ENCODE data around the gene NT5DC2.

GRCh38 chr3:52054770-52055253, 1.6 kb downstream of the DUSP7 start:
- PRO-cap, result no peak

- PRO-cap, result no peak
Measured at GRCh38 chr3:52089969-52090748, 33.8 kb upstream of the DUSP7 start.

DNA sequence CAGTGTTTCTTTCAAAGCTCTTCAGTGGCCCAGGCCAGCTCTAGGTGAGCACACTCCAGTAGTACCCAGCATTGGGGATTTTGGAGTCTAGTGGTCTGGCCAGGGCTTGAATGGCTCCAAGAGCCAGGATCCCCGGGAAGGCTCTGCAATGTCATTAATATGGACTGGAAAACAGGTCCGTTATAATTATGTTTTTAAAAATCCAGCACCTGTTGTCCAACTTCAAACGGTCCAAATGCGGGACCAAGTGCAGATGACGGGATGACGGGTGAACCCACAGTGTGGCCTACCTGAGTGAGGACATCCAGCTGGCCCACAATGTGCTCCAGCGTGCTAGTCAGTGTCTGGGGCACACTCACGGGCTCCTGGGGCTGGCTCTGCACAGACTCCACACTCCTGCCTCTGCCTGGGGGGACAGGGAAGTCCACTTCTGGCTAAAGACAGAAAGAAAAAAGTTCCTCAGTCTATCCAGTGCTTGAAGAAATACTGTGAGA, 40.0 kb upstream of the DUSP7 start:
- PRO-cap, result no peak

DNA sequence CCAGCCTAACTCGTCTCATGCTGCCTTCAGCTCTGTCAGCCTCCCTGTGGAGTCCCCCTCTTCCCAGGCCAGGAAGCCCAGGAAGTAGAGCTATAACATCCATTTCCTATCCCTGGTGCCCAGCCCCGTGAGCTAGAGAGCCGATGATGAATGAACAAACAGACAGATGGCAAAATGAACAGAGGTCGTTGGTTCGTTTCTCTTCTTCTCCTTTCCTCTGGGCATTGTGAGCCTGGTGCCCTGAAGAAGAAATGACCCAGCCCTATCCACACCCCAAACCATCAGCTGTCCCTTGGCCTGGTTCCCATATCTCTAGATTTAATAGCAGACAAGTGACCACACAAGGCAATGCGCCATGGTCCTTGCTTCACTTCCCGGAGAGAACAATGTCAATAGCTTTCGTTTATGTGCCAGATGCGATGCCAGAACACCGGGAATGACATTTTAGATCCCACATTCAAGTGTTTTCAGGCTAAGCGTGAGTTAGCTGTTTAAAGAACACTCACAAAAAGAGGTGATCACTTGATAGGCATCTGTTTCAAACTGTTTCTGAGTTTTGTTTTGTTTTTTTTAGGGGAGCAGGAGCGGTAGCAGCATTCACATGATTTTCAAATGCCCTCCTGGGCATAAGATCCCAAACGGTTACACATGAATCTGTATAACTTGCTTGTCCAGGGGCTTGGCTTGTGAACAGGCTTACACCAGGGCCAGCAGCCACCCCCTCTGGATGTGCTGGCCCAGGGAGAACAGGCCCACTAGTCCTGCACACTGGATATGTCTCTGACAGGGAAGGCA, 17.7 kb downstream of the POC1A start:
- PRO-cap, result no peak

DNA sequence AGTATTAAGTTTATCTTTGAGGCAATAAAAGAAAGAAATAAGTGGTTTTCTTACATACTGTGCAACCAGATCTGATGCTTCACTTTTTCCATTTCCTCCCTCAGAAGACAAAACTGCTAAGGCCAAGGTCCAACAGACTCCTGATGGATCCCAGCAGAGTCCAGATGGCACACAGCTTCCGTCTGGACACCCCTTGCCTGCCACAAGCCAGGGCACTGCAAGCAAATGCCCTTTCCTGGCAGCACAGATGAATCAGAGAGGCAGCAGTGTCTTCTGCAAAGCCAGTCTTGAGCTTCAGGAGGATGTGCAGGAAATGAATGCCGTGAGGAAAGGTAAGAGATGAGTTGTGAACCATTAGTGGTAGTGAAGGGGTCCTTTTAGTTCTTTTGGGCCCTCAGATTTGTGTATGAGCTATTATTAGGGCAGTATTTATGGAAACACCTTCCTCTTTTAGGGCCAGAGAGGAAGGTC, 4.5 kb downstream of the ALAS1 start:
- PRO-cap, result no peak

DNA sequence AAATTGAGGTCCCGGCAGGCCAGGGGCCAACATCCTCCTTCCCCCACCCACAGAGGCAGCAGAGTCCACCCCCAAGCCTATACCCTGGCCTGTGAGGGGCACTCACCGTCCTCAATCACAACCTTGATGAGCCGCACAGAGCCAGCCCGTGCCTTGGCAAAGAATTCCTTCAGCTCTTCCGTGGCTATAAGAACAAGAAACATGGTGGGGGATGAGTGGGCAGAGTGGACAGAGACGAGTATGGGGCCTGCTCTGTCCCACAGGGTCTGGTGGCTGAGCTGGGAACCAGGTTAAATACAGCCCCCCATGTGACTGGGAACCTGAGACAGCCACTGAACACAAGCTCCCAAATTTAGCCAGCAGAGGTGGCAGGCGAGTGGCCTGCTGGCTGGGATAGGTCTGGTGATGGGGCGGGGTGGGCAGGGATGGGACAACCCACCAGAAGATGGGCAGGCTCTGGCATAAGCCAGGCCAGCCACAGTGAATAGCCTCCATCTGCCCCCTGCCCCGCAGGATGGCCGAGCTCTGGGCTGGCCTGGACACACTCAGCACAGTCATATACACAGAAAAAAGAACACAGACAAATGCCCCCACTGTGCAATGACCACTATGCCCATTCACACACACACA, 3.9 kb downstream of the TWF2 start:
- PRO-cap, result no peak

DNA sequence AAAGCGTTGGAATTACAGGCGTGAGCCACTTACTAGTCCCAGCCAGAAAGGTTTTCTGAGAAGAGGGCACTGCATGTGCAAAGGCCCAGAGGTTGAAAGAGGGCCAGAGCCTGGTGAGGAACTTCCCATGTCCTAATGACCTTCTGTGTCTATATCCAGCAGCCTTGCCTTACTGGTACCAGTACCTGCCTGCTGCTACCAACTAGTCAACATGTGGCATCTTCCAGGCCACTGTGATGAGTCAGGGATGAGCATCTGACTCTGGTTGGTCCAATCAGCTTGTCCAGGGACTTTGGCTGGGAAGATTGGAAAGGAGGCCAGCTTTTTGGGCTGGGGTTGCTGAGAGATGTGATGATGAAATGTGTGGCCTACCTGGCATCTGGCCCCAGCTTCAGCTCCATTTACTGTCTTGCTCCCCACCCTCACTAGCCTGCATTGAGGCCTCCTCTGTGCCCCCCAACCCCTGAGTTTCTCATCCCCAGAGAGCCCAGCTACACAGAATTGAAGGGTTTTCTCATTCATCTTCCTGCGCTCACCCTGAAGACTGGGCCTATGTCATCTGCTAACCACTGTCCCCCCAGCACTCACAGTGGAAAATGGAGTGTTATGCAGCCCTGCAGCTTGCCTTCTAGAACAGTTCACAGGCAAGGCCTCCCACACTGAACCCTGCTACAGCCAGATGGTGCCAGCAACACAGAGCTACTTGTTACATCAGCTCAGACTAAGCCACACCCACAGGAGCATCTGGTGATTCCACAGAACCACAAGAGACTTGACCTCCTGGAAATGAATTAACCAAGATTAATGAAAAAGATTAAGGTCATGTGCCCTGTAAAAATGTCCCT, 1.3 kb upstream of the TWF2 start:
- PRO-cap, result no peak

GRCh38 chr3:52253698-52254712, 8.4 kb downstream of the PPM1M start:
- PRO-cap, result no peak

DNA sequence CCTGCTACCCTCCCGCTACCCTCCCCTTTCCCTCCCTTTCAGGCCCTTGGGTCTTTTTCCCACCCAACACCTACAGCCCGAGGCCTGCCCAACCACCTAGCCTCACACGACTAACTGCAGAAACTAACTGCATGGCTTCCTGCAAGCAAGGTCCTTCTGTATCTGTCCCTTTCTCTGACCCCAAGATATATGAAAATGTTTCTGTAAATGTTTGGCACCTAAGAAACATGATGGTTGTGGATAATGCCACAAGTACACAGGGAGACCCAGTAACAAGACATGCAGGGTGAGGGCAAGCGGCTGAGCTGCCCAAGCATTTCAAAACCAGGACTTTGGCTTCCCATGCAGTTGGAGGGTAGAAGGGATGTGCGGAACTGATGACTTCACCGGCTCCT, 11.2 kb downstream of the PPM1M start:
- PRO-cap, result no peak

DNA sequence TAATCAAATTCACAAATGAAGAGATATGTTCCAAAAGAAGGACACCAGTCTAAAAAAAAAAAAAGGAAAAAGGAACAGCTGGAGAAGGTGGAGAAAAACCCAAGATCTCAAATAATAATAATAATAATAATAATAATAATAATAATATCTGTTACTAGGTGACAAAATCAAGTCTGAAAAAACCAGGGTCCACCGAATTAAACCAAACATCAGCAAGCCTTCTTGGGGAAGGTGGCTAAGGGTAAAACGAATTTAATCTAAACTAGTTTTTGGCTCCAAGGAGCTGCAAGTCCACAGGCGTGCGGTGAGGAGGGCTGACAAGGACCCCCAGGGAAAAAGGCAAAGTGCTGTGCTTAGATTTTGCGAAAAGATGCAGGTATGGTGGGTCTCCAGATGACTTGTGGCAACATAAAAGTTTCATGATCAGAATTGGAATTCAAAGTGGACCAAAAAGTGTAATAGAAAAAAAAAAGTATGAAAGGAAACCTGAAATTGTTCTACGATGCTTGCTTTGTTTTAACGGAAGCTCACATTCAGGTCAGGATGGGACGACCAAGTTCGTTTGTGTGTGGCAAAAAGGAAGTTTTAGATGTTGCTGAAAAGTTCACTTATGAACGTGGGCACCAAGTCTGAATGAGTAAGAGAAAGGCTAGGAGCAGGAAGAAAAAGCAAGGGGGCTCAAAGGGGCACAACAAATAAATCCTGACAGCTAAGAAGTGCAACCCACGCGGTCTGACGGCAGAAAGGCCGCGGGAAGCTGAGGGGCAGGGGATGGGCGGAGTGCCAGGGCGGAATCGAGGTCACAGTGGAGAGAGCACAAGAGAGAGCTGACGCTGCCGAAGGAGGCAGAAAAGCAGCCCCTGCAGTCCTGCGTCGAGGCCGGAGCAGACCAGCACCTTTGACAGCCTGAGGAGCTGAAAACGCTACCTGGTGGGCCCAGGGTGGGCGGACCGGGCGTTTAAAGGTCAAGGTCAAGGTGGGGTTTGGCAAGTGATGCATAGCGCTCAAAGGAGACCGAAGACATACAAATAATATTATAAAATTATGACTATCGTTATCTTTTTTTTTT, 1.2 kb downstream of the WDR82 start:
- PRO-cap, result bidirectional peak, plus-strand start at position 865 of the sequence, minus-strand start at position 734 of the sequence

GRCh38 chr3:52371926-52372447, 37.8 kb downstream of the BAP1 start:
- PRO-cap, result no peak

- PRO-cap, result no peak
Measured at GRCh38 chr3:52372905-52373475, 36.8 kb downstream of the BAP1 start.

DNA sequence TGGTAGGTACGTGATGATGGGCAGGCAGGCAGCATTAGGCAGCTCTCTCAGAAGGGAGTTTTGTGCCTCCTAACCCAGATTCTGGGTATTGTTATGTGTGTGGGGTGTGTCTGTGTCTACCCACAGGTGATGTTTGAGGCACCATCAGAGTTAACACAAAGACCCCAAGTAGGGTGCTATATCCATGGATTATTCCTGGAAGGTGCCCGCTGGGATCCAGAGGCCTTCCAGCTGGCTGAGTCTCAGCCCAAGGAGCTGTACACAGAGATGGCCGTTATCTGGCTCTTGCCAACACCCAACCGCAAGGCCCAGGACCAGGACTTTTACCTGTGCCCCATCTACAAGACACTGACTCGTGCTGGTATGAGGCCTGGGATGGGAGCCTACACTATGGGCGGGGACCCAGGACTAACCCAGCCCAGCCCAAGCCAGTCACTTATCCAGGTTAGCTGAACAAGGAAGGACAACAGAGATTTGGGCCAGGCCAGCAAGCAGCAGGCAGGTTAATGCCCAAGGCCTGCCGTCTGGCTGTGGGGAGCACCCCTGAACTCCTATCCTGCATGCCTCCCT, 10.3 kb downstream of the BAP1 start:
- PRO-cap, result no peak

- PRO-cap, result no peak
Measured at GRCh38 chr3:52408283-52409026, 1.4 kb downstream of the BAP1 start.

DNA sequence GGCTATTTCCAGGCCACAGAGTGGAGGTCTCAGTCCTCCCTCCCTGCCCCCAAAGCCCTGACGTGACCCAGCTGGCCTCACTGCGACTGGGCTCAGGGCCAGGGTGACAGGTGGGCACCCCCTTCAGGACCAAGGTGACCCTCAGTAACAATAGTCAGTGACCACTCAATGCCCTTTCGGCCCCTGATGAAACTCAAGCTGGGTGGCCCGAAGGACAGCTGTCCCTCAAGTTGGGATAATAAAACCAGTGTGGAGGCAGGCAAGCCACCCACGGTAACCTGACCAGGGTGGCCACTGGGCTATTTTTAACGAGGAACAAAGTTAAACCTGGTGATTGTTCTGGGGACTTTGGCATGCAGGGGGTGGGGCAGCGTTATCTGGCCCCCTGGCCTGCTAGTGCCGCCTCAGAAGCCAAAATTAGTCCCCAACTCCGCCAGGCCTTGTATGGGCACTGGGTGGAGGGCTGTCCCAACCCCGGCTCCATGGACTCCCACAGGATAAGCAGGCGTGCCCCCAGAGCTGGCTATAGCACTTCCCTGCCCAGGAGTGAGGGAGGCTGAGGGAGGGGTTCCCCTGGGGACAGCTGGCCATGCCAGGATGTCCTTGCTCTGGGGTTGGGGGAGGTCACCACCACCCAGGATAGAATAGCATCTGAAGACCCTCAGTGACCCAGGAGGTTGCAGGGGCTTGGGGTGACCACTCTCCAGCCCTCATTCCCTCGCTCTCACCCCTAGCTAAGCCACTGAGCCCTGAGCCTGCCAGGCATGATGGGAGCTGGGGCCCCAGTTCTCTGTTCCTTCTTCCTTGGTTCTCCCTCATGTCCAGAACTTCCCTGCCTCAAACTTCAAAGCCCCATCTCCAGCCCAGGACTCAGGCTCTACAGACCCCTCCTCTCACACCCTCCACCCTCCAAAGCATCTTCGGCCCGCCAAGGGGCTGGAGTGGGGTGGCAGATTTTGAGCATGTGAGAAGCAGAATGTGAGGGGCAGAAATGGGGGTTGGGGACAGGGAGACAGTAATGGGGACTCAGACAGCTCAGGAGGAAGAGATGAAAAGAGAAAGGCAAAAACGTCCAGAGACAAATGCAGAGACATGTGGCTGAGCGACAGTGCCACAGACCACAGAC, 864 bp downstream of the TNNC1 start:
- PRO-cap, result no peak

DNA sequence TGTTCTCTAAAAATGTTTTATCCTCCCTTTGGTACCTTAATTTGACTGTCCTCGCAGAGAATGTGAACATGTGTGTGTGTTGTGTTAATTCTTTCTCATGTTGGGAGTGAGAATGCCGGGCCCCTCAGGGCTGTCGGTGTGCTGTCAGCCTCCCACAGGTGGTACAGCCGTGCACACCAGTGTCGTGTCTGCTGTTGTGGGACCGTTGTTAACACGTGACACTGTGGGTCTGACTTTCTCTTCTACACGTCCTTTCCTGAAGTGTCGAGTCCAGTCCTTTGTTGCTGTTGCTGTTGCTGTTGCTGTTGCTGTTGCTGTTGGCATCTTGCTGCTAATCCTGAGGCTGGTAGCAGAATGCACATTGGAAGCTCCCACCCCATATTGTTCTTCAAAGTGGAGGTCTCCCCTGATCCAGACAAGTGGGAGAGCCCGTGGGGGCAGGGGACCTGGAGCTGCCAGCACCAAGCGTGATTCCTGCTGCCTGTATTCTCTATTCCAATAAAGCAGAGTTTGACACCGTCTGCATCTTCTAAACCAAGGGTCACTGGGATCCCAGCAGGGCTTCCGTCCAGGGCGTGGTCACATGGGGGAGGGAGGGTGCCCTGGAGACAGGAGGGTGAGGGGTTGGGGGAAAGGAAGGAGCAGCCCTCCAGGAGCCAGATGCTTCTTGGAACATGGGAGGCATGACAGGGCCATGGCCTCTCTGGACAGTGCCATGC, 2.4 kb upstream of the STAB1 start:
- PRO-cap, result no peak

DNA sequence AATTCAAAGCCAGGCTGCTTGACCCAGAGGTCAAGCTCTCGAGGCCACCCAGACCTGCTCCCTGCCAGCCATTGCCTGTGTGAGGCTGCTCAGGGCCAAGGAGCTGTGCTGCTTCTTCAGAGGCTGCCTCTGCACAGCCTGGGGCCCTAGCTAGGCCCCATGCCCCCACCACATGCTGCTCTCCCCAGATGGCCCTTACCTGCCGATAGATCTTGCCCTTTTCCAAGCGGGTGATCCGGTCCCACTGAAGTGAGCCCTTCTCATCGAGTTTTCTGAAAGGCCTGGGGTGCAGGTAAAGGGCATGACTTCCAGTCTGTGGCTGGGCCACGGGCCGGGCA, 6.6 kb downstream of the NT5DC2 start:
- PRO-cap, result no peak

GRCh38 chr3:52532393-52533054, 1.1 kb downstream of the NT5DC2 start:
- PRO-cap, result no peak

DNA sequence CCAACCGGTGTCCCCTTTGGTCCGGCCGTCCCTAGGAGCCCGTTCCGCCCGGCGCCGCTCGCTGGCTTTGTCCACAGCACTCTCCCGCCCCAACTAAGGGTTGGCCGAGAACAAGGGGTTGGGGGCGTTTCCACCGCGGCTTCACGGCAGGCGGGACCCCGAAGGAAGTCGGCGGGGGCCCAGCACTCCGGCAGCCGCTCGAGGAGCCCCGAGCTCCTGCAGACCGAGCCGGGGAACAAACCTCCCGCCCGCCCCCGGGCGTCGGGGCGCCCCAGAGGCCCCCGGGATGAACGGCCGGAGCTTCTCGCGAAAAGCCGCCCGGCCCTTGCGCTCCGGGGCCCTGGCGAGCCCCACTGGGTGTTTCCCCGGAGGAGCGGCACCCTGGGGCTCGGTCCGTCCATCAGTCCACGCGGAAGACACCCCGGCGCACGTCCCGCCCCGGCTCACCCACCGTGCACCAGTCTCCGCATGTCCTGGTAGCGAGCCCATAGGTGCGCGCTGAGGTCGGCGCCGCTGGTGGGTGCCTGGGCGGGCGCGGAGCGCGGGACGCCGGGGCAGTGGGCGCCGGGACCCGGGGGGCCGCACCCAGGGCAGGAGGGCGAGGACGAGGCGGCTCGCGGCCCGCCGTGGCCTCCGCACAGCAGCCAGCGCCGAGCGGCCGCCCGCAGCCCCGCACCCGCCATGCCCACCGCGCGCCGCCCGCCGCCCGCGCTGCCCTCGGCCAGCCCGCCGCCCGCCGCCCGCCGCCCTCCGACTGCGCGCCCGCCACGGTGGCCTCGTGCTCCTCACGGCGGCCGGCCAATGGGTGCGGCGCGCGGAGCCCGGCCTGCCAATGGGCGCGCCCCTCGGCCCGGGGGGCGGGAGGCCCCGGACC, at the start of gene NT5DC2:
NT5DC2 (minus strand) TSS at position 803 of the 874 bp plus-strand sequence.
- PRO-cap, result unidirectional peak, minus-strand start at position 83 of the sequence; bidirectional peak, plus-strand start at position 724 of the sequence, minus-strand start at position 756 of the sequence

DNA sequence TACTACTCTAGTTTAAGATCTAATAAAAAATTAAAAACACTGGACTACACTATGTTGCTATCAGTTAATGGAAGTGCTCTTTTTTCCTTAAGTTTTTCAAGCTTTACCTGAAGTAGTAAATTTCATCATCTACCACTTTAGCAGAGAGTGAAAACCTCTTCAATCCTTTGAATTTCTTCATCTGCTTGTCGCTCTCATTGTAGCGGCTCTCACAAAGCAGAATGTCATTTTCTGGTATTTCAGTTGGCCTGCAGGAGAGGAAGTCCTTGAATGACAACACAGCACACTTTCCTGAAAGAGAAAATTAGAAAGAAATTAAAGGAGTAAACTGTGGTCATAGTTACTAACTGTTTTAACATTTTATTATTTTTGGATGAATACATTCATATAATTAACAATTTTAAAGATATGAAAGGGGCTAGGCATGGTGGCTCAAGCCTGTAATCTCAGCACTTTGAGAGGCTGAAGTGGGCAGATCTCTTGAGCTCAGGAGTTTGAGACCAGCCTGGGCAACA, 27.6 kb downstream of the UQCC5 start:
- PRO-cap, result no peak